H7 (cell line): ENCODE measurements around a stretch of chr15.

DNA sequence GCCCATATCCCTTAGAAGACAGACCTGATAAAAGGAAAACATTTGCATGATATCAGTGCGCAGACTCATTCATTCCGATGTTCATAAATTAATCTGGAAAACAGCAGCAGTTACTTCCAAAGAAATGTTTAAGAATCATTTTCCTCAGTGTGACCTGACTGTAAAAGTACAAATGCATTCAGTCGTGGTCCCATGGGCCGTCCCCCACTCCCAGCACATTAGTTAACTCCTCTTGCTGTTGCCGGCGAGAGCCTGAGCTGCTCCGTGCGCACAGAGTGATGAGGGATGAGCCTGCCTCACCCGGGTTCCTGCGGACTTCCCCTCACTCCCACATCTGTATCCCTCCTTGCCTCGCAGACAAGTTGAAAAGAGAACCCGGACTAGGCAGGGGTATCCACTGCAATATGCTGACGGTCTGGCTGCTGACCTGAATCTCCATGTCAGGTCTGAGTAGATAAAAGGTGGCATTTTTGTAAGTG lies 861.7 kb upstream of the NR2F2 start:
- RAMPAGE, long total RNA: no peak

GRCh38 chr15:95478068-95478571 lies 852.4 kb upstream of the NR2F2 start:
- RAMPAGE, long total RNA: no peak

DNA sequence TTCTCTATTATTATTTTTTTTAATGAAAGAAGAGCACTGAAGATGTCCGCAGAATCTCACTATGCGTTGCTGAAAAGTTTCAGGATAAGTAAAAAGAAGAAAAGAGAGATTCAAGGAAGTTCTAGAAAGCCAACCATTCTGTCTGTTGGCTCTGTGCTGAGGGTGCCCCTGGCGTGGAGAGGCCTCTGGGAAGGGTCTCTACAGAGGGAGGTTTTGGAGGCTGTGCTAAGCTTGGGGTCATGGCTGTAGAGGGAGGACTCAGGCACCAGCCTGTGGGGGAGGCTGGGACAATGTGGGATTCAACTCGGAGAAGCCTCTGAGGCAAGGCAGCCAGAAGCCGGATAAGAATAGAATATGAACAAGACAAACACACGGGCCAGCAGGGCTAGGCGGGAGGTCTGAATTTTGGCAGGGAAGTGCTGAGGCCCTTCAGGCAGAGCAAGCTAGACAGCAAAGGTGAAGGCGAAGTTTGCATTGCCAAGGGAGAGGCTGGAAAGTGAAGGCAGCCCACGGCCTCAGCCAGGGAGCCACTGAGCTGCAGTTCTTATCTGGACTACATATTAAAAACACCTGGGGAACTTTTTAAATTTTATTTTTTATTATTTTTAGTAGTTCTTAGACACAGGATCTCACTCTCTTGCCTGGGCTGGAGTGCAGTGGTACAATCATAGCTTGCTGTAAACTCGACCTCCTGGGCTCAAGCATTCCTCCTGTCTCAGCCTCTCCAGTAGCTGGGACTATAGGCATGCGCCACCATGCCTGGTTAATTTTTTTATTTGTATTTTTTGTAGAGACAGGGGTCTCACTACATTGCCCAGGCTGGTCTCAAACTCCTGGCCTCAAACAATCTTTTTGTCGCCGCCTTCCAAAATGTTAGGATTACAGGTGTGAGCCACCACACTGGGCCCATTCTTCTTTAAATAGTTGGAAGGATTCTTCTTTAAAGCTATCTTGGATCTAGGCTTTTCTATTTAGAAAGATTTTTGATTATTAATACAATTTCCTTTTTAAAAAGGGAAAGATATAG lies 611.9 kb upstream of the NR2F2 start:
- RAMPAGE, long total RNA: no peak

GRCh38 chr15:95839810-95840596 lies 490.5 kb upstream of the NR2F2 start:
- RAMPAGE, long total RNA: no peak

GRCh38 chr15:95972228-95972720 lies 358.2 kb upstream of the NR2F2 start:
- RAMPAGE, long total RNA: no peak

GRCh38 chr15:96166800-96167394 lies 163.6 kb upstream of the NR2F2 start:
- RAMPAGE, long total RNA: no peak

DNA sequence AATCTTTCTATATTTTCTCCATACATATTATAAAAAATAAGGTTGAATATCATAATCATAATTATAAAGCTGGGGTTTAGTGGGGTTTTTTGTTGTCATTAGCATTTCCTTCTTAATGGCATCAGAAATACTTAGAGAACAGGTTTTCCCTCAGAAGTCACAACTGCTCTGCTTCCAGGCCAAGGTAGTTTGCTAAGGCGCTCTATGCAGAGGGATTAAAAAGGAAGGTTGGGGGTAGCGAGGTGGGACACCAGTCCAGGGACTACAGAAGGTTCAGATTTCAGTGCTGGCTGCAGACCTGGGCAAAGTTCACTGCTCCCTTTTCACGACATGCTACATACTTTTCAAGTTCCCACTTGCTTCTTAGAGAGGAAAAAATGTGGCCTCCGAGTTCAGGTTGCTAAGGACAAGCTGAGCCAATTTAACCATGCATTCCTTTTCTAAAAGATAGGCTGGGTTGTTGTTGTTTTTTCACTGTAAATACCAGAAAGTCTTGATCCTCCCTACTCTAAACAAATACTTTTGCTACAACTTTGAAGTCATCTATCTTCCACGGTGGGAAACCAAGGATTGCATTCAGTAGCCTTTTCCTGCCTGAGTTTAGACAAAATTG lies 158.7 kb upstream of the NR2F2 start:
- RAMPAGE, long total RNA: no peak

DNA sequence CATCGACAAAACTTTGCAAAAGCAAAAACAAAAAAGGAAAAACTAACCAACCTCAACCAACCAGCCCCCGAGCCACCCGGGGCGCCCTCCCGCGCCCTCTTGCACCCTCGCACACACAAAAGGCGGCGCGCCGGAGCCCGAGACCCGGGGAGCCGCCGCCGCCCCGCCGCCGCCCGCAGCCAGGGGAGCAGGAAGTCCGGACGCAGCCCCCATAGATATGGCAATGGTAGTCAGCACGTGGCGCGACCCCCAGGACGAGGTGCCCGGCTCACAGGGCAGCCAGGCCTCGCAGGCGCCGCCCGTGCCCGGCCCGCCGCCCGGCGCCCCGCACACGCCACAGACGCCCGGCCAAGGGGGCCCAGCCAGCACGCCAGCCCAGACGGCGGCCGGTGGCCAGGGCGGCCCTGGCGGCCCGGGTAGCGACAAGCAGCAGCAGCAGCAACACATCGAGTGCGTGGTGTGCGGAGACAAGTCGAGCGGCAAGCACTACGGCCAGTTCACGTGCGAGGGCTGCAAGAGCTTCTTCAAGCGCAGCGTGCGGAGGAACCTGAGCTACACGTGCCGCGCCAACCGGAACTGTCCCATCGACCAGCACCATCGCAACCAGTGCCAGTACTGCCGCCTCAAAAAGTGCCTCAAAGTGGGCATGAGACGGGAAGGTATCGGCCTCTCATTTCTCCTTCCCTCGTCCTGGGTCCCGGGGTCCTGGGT lies 1.5 kb downstream of the NR2F2 start:
- RAMPAGE, long total RNA: no peak

DNA sequence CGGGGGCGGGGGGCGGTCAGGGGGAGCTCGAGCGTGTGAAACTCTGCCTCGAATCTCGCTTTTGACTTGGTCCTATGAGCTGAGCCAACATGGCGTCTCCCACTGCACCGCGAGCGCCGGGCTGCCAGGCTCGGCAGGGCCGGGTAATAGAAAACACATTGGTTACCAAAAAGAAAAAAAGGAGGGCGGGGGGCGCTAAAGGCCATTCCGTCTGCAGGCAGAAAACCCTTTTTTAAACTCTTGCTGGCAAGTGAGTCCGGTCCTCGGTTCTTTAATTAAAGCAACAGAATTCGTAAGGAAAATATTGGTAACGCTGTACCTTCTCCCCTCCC lies 10.6 kb downstream of the NR2F2 start:
- RAMPAGE, long total RNA: no peak

DNA sequence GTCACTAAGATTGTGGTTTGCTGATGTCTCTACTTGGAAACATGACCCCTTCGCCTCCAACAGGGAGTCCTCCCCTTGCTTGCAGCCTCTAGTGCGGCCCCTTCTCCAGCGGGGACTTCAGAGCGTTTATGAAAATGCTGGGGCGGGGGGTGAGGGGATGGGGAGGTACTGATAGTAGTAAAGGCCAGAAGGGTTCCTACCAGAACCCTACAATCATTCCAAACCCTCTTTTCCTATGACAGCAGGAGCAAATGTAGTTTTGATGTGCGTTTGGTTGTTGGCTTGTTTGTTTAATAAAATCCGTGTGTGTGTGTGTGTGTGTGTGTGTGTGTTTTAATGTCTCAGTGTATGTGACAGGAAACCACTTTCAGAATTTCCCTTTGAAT lies 17.5 kb downstream of the NR2F2 start:
- RAMPAGE, long total RNA: no peak

GRCh38 chr15:96351189-96351578 lies 20.7 kb downstream of the NR2F2 start:
- RAMPAGE, long total RNA: no peak

DNA sequence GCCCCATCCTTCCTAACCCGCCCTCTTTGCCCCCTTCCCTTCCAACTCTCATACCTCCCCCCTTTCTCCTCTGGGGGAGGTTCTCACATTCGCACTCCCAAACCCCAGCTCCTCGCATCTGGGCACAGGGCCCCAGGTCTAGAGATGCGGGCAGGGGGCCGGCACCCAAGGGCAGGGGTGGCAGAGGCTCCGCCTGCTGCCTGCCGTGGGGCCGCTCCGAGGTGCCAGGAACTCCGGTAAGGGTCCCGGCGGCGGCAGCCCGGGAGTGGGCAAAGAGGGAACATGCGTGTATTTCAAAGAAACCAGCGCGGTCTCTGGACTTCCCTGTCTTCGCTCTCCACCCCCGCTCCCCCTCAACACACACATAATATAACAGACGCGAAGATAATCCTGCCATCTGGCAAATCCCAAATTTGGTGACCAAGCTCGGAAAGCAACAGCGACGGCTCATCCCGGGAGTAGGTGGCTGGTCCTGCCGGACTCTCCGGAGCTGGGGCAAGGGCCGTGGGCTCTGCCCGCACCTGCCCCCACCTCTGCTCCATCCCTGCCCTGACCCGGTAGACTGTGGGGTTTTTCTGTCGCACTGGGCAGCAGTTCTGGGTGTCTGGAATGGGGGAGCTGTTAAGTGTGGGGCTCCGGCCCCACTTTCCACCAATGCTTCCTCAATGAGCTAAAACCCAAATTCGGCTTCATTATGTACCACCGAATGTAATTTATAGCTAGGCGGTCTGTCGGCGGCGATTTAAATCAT lies 31.0 kb downstream of the NR2F2 start:
- RAMPAGE, long total RNA: no peak

GRCh38 chr15:96362362-96362758 lies 31.9 kb downstream of the NR2F2 start:
- RAMPAGE, long total RNA: no peak

DNA sequence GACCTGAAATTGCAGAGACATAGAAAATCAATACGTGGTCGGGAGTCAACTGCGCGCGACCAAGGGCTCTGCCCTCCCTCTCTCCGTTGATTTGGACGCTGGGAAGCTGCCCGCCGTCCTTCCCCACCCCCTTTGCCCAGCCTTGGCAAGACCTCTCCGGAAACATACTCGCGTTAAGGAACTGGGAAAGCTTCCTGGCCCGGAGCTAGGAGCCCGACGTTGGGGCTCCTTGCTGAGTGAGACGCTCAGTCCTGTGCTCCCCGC lies 37.7 kb downstream of the NR2F2 start:
- RAMPAGE, long total RNA: no peak

DNA sequence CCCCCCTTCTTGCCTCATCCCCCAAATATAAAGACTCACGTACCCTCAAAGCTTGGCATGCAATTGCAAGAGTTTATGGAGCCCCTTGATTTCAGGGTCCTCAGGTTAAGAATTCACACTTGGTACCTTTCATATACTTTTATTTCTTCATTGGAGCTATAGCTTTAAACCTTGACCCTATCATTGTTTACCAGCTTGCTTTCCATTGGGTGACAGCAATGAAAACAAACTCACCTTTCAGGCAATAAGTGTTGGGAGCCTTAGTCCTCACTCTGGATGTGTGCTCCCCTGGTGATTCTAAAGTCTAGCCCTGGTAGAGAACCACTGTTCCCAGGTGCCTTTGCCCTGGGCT lies 13.1 kb upstream of the ARRDC4 start:
- RAMPAGE, long total RNA: no peak

GRCh38 chr15:97962118-97962721 lies 1.7 kb downstream of the ARRDC4 start:
- RAMPAGE, long total RNA: no peak

DNA sequence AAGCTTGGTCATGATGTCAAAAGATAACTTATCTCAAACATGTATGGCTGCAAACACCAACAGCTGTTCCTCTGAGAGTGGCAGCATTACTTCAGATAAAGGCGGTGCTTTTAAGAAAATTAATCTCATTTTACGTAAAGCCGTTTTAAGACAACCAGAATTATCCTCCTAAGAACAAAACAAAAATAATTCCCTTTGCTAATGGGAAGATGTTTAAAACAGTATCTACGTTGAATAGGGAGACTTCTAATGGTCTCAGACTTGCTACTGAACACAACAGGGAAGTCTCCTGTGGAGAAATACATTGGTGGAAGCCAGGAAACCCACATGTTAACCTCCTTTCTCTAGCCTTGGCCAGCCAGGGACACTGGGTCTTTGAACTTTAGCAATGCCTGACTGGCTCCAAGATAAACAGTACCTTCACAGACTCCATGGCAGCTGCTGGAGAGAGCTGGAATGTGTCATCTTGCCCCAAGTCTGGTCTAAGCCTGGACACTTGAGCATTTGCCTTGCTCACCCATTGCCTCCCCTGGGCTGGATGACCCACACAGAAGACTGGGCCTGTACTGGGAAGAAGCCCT lies 18.2 kb downstream of the ARRDC4 start:
- RAMPAGE, long total RNA: no peak

- RAMPAGE, long total RNA: no peak
Observed at GRCh38 chr15:98160087-98160412, 199.5 kb downstream of the ARRDC4 start.

- RAMPAGE, long total RNA: no peak
Observed at GRCh38 chr15:98550206-98550715, 98.1 kb upstream of the IGF1R start.

DNA sequence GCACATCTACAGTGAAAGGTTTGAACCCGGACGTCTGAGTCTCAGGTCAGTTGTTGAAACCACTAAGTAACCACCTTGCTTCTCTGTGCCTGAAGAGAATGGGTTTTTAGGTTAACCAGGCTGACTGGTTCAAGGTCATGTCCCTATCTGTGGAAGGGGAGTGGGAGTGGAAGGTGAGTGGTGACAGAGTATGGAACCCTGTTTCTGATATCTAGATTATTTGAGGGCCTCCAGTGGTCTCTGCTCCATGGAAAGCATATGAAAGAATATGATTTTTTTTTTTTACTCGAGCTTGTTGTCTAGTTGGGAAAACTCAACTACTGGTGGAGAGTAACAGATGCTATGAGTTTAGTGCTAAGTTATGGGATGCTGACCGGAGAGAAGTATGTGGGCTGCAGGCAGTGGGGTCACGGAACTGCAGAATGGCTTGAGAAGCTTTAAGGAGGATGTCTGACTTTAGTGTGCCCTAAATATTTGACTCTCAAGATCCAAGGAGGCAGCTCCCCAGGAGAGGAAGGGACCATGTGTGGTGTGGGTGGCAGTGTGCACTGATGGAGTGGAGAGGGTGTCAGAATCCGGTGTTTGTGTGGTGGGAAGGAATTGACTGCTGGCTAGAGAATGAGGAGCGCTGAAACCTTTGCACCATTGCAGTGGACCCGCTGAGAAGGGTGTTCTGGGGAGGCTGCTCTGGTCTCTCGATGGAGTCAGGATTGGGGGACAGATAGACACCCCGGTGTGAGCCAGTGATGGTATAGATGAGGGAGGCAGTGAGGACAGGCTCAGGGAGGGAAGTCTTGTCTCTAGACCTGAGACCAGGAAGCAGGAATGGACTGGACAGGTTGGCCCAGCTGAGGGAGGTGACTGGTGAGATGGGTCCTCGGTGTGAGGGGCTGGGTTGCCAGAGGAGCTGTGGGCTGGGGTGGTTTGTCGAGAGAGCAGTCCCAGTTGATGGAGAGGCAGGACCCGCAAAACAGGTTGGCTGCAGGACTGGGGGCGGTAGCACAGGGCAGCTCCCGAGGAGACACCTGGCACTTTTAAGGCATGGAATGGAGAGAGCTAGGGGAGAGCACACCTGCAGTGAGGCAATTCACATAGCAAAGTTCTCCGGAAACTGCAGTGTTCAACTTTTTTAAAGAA lies 14.3 kb downstream of the IGF1R start:
- RAMPAGE, long total RNA: no peak